Thoracic aorta endothelial cell (primary cell): ENCODE measurements around a stretch of chr21.

DNA sequence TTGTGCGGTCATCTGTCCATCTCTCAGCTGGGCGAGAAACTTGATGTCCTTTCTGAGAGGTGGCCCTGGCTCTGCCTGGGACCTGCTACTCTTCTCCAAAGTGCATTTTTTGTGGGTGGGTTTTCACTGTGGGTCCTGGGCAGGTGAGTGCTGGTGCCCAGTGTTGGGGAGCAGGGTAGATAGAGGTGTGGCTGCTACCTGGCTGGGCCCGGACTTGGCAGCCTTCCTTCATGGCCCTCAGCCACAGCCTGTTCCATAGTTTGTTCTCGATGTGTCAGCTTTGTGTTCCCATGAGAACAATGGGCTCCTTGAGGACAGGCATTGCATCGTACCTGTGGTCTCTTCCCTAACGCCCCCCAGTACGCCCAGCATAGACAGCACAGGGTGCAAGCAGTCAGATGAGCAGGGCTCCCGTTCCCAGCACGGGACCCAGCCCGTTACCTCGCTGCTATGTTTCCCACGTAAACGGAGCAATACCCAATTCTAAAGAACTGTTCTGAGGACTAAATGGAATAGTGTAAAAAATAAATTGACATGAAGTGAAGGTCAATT lies 900 bp upstream of the SLX9 start:
- CAGE, long polyA plus RNA = no peak

GRCh38 chr21:44966614-44967161 lies 26.9 kb downstream of the SLX9 start:
- CAGE, long polyA plus RNA = no peak

GRCh38 chr21:45003381-45003920 lies 63.6 kb downstream of the SLX9 start:
- CAGE, long polyA plus RNA = no peak

DNA sequence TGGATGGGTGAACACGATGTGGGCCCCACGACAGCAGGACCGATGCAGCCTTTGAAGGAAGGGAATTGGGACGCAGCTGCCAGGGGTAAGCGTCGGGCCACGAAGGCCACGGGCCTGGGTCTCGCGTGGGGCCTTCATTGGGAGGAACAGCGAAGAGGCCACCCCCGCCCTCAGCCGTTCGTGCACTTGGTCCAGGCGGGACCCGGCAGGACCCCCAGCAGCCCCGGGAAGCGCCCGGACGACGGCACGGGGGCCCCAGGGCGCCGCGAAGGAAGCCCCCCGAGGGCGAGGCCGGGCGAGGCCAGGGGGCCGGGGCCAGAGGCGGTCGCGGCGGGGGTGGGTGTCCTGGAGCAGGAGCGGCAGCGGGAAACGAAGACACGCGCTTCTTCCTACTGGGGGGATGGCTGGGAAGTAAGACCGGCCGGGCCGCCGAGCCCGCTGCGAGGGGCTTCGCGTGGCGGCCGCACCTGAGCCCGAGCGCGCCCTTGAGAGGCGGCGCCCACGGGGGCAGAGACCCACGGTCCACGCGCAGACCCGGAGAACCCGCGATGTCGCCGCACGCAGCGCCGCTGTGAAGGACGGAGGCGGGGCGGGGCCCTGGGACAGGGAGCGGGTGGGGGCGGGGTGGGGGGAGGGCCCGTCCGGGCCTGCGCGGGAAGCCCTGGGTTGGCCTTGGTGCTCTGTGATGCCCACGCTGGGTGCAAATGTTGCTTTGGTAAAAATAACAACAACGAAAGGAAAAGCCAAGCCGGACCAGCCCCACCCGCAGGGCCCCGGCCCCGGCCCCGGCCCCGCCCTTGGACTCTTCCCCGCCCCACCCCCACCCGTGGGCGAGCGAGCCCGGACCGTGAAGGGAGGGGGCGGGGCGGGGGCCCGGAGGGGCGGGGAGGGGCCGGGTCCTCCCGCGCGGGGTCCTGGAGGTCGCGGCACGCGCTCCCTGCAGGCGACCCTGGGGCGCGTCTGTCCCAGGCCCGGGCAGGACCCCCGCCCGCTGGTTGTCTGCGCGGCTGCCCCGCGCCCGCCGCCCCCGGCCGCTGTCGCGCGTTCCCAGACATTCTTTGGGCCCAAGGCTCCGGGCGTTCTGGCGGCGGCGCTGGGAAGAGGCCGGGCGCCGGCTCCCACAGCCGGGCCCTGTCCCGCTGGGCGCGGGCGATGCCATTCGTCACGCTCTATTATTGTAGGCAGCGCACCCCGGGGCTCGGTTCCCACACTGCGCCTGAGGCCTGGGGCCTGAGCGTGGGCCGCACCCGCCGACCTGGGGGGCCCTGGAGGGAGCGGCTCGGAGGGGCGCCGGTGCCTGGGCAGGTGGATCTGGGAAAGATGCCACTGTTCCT lies 55.8 kb upstream of the ADARB1 start:
- CAGE, long polyA plus RNA = no peak

DNA sequence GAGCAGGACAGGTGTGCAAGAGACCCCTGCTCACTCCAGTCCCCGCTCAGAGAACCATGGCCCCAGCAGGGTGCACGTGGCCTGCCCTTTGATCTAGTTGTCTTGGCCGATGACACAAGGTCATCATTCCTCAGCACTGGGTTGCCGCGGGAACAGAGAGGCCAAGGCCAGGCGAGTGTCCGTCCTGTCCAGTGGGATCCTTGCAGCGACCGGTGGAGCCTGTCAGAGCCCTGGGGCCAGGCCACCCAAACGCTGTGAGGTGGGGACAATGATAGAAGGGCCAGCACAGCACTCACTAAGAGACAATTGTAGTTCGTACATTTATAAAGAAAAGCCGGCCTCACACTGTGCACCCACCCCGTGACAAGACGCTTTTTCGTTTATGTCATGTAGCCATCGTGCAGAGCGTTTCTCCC lies 52.7 kb upstream of the ADARB1 start:
- CAGE, long polyA plus RNA = no peak

DNA sequence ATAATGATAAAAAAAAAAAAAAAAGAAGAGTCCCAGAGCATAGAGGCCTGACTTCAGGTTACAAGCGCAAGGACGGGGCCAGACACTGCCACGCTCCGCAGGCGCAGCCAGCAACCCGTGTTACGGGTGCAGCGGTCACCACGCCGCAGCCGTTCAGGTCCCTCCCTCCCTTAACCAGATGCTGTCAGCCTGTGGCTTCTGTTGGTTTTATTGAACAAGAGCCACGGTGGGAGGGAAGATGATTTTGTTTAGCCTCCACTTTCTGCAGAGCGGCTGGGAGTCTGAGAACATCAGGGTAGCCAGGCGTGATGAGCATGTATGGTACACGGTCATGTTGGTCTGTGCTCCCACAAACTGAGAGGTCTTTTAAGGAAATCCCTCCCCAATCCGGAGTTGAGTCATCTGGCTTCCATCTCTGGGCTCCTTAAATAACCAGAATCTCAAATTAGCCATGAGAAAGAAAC lies 18.5 kb upstream of the ADARB1 start:
- CAGE, long polyA plus RNA = no peak

DNA sequence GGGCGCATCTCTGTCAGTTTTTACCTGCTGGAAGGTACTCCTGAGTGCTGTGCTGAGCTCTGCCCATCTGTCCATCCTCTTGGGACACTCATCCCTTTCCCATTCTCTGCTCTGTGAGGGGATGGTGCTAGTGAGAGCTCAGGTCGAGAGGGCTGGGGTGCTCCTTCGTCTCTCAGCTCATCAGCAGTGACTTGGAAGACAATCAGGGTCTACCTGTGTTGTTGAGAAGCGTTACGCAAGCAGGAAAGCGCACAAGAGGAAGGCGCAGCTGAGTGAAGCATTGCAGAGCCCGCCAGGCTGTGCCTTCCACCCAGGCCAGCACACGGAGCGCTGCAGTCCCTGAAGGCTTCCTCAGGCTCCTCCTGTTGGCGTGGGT lies 36.4 kb downstream of the ADARB1 start:
- CAGE, long polyA plus RNA = no peak

DNA sequence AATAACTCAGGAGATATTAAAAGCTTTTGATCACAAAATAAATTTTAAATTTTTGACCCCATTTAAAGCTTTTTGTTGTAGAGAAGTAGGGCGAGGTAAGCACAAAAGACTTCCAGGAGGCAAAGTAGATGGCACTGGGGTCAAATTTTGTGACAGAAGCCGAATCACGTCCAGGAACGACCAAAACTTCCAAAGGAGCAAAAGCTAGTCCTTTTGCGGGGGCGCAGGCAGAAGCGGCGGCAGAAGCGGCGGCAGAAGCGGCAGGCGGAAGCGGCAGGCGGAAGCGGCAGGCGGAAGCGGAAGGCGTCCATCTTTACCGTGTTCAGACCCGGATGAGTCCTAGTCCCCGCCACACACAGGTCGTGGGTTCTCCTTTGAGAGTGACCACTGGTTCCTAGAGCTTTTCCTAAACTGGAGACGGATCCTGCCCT lies 53.7 kb downstream of the POFUT2 start:
- CAGE, long polyA plus RNA = no peak

GRCh38 chr21:45249745-45250163 lies 37.9 kb downstream of the POFUT2 start:
- CAGE, long polyA plus RNA = no peak

GRCh38 chr21:45251408-45251739 lies 36.3 kb downstream of the POFUT2 start:
- CAGE, long polyA plus RNA = no peak

GRCh38 chr21:45323478-45324188 lies 35.9 kb upstream of the POFUT2 start:
- CAGE, long polyA plus RNA = no peak

DNA sequence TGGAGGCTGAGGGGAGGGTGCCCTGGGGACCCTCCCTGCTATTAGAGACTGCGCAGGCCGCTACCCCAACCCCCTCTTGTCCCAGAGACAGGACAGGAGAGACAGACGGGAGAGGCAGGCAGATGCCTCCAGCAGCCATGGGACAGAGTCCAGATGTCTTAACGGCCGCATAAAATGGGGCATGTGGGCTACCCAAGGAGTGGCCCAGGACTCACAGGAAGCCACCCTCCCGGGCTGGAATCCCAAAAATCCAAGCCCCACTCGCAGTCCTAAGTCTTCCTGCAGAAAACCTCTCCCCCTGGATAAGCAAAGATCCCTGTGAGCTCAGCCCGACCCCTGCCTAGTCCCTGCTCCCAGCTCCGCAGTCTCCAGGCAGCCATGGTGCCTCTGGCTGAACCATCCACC lies 43.6 kb upstream of the COL18A1 start:
- CAGE, long polyA plus RNA = no peak

- CAGE, long polyA plus RNA = no peak
These were observed 4.6 kb downstream of the COL18A1 start for GRCh38 chr21:45409399-45410220.

- CAGE, long polyA plus RNA = no peak
These were observed 5.7 kb downstream of the COL18A1 start for GRCh38 chr21:45410321-45411317.

GRCh38 chr21:45430216-45430858 lies 25.4 kb downstream of the COL18A1 start:
- CAGE, long polyA plus RNA = no peak

DNA sequence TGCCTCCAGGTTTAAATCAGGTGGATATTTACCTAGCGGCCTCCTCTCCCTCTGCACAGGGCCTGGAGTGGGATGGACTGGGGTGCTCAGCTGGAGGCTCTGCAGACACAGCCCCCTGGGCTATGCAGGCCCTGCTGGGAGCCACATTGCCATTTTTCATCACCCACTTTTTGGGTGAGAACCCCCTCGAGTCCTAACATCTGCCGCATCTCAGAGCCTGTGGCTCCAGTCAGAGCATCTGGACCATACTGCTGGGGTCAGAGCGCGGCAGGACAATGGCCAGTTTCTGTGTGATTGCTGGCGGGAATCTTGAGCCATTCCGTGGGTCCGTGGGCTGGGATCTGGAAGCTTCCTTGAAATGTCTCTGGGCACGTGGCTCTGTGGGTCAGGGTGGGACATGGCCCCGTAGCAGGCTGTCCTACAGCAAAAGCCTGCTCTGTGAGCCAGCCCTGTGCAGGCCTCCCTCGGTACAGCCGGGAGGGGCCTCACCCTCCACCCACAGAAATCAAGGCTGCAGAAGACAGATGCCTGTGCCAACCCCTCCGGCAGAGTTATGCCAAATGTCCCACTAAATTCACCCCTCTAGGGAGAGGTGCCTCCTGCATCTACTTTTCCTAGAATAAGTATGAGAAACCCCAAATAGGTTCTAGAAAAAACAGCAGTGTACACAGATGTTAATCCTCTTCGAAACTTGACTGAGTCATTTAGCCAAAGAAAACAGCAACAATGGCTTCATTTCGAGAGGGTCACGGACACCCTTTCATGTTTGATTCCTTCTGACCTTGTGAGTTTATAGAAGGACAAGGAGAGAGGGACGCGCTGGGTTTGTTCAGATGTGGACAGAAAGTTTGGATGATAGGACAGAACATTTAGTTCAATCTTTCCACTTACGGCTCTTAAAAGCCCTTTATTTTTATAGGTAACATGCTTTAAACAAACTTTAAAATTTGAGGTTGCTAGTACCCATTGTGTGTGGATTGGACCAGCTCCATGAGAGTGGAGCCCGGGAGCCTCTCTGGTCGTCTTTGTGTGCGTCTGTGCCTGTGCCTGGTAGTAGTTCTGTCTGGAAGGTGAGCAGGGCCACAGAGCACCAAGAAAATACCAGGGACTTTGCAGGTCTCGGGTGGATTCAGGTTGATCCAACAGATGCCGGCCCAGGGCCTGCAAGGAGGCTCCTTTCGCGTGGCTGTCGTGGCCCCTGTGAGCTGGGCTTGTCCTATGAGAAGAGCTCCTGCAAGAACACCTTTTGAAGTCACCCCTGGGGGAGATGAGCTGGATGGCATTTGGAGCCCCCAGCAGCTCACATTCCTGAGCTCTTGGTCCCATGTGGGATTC lies 27.9 kb downstream of the COL18A1 start:
- CAGE, long polyA plus RNA = no peak

- CAGE, long polyA plus RNA = no peak
These were observed 53.6 kb downstream of the COL18A1 start for GRCh38 chr21:45458646-45458936.

GRCh38 chr21:45488533-45488868 lies 53.7 kb downstream of the SLC19A1 start:
- CAGE, long polyA plus RNA = no peak

DNA sequence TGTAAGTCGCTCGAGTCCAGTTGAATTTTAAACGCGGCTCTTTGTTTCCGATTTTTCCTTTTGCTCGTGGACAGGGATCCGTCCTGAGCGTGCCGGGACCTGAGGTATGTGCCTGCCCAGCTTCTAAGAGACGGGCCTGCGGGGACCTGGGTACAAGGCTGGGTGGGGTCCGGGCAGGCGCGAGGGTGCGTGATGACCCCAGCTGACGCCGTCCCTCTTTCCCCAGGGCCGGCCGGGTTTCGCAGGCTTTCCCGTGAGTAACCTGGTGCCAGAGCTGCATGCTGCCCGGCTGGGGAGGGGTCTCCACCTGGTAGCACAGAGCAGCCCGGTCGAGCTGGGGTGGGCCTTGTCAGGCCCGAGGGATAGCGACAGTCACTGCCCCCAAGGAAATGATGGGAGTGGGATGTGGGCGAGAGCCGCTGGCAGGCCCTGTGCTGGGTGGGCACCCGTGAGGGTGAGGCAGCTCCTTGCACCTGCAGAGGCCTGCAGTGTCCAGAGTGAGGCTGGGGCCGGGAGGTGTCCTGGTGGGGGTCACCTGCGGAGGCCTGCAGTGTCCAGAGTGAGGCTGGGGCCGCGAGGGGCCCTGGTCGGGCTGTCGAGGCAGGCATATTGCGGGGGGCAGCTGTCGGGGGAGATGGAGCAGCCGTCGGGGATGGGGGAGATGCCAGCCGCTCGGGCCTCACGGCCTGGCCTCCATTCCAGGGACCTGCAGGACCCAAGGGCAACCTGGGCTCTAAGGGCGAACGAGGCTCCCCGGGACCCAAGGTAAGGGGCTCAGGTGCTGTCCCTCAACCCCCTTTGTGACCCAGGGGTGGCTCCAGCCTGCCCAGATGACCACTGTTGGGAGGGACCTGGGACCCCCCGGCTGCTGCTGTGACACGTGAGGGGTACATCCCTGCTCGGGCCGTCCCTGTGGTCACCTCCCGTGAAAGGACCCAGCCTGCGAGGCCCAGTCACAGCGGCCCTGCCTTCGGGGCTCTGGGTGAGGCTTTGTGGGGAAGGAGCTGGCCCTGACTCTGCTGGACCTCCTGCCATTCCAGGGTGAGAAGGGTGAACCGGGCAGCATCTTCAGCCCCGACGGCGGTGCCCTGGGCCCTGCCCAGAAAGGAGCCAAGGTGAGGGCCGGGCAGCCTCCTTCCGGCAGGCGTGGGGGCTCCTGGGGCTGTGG lies 49.4 kb downstream of the SLC19A1 start:
- CAGE, long polyA plus RNA = no peak

- CAGE, long polyA plus RNA = no peak
These were observed 33.8 kb downstream of the SLC19A1 start for GRCh38 chr21:45508108-45509207.